ENCODE measurements around the genes STARD4, DCP2 and PGGT1B.

DNA sequence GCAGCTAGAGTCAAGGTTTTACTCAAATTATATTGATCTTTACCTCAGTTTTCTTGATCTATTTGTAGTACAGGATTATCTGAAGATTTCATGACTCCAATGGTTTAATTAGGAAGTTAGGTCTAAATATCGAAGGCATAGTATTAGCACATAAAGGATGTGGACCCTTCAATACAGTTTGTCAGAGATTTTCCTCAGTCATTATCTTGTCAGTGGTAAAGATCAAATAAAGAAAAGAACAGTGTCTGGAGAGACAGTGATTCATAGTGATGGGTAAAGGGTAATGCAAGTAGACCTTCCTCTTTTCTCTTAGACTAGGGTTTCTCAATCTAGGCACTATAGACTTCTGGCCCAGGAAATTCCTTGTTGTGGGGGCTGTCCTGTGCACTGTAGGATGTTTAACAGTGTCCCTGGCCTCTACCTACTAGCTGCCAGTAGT is 6.8 kb downstream of the CAMK4 start:
- RRBS = no CpG with 5 or more reads among the region's 1 CpG

GRCh38 chr5:111511470-111512658 is at the start of gene STARD4:
TSS of gene STARD4 (minus strand) at chr5:111512535.
- RRBS = 1% methylated on average over 8 of the region's 56 CpGs

GRCh38 chr5:111771923-111772365 is 14.9 kb upstream of the NREP start:
- RRBS = no CpG with 5 or more reads among the region's 1 CpG

- RRBS = no CpG with 5 or more reads among the region's 2 CpGs
Observed at GRCh38 chr5:112023620-112024077, 266.7 kb upstream of the NREP start.

- RRBS = no CpG with 5 or more reads among the region's 3 CpGs
Observed at GRCh38 chr5:112109112-112109828, 309.8 kb downstream of the EPB41L4A start.

DNA sequence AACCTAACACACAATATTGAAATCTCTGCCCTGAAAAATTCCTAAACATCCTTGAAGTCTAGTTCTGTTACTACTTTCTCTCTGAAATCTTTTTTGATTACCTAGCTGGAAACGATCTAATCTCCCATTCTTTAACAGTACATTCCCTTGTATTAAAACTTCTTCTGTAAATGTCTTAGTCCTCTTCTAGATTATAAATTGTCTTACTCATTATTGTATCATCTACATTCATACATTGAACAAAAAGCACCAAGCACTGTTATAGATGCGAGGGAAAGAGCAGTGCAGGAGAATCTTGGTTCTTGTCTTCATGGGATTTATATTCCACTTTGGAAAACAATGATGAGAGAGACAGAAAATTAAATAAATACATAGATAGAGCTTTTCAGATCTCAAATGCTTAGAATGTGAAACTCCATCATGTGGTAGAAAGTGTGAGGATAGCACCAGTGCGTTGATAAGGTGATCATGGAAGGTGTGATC is 8.7 kb upstream of the APC start:
- RRBS = no CpG with 5 or more reads among the region's 3 CpGs

DNA sequence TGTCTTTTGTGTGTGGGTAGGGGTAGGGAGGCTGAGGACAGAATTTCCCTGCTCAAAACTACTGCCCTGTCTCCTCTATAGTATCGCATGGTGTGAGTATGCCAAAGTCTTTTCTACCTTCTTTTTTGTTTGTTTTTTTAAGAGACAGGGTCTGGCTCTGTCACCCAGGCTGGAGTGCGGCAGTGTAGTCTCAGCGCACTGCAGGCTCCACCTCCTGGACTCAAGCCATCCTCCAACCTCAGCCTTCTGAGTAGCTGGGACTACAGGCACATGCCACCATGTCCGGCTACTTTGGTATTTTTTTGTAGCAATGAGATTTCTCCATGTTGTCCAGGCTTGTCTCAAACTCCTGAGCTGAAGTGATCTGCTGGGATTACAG is 2.4 kb downstream of the SRP19 start:
- RRBS = no CpG with 5 or more reads among the region's 4 CpGs

- RRBS = no CpG with 5 or more reads among the region's 4 CpGs
Observed at GRCh38 chr5:112883005-112884016, 22.2 kb downstream of the SRP19 start.

- RRBS = 0% methylated on average over 3 of the region's 78 CpGs
Observed at GRCh38 chr5:112976655-112977685, at the start of gene DCP2. TSS of gene DCP2 (plus strand) at chr5:112976798.

DNA sequence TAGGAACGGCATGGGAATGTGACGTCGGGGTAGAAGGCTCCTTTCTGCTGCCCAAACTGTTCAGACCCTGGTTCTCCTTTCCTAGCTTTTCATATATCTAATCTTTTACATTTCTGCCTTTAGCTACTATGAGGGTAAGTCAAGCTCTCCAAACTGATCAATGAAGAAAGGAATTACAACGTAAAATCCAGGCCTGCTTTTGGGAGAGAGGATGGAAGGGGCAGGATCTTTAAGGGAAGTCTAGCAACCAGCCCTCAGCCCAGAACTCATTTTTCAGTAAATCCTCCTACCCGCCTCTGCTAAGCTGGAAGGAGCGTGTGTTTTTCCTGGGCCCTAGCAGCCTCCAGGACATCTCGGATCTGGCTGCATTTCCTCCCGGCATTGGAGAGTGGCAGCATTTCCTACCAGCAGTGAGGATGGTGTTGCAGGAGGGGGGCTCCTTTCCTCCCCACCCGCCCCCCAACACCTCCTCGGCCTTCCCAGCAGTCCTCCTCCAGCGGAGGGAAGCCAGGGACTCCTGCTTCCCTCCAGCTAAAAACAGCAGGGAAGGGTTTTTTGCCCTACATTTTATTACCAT is 54.5 kb downstream of the DCP2 start:
- RRBS = no CpG with 5 or more reads among the region's 11 CpGs

DNA sequence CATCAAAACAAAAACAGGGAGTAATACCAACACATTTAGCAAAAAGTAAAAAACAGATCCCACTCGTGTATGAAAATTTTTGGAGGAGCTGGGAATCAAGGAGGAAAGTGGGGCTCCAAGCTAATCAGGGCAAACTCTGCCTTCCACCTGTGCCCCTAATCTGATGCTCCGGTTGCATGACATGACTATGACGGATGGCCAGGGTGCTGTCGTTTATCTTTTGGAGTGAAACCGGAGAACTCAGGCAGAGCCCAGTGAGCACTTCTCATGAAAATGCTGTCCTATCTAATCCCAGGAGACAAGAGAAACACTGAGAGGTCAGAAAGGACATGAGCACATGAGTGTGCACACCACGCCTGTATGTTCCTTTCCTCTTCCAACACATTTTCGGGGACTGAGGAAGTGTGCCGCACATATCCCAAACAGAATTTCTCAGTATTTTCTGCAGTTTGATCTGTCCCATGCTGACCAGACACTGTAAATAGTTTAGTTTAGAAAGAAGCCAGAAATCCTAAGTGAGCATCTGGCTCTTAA is 217.2 kb downstream of the TSSK1B start:
- RRBS = 70% methylated on average over 2 of the region's 8 CpGs

DNA sequence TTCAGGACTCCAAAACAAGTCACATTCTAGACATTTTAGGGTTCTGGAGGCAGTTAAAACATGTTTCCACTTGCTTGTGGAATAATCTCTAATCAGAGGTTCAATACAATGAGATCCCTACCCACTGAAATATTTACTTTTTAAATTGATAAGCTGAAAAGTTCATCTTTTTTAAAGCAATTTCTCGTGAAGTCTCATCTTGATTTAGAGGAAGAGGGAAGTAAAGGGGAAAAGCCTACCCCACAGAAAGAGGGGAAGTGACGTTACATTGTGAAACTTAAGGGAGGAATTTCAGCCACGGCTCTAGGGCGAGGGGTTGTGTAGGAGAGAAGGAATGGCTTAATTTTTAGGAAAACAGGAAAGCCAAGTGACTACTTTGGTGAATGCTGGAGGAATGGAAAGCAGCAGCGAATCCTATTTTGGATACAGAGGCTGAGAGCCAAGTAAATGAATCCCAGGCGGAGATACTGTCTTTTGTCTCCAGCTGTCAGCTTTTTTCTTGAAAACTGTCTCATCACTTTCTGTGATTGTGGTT is 188.6 kb downstream of the TSSK1B start:
- RRBS = no CpG with 5 or more reads among the region's 6 CpGs

DNA sequence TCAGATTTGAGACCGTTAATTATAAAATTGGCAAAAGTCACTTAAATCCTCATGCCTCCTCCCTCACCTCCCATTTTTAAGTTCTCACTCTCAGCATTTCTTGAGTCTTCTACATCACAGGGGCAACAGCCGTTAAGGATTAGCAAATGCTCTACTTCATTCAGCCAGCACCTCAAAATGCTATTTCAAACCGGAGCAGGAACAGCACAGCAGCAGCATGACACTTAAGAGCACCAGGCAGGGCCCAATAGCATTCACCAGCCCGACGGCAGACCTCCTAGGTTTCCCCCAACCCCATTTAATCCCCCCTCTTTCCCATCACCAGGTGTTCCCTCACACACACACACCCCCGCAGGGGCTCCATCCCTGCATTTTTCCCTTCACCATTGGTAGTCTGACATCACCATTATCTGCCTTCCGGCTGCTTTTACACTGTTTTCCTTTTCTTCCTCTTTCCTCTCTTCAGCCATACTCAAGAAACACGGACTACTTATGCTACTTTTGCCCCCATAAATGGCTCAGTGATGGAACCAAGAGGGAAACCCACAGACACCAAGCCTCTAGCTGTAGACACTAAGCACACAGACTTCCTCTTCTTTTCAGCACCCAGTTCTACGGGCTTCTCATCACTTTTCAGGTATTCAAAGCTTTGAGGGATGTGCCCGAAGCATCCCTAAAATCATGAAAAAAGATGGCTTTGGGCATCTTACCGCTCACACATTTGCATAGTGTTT is 141.7 kb downstream of the TSSK1B start:
- RRBS = no CpG with 5 or more reads among the region's 11 CpGs

DNA sequence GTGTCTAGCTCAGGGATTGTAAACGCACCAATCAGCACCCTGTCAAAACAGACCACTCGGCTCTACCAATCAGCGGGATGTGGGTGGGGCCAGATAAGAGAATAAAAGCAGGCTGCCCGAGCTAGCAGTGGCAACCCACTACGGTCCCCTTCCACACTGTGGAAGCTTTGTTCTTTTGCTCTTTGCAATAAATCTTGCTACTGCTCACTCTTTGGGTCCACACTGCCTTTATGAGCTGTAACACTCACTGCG is 23.1 kb upstream of the TSSK1B start:
- RRBS = no CpG with 5 or more reads among the region's 6 CpGs

GRCh38 chr5:113691084-113691366 is 177.5 kb downstream of the YTHDC2 start:
- RRBS = no CpG with 5 or more reads among the region's 1 CpG

GRCh38 chr5:115171052-115171659 is 1.4 kb upstream of the TRIM36 start:
- RRBS = no CpG with 5 or more reads among the region's 15 CpGs

DNA sequence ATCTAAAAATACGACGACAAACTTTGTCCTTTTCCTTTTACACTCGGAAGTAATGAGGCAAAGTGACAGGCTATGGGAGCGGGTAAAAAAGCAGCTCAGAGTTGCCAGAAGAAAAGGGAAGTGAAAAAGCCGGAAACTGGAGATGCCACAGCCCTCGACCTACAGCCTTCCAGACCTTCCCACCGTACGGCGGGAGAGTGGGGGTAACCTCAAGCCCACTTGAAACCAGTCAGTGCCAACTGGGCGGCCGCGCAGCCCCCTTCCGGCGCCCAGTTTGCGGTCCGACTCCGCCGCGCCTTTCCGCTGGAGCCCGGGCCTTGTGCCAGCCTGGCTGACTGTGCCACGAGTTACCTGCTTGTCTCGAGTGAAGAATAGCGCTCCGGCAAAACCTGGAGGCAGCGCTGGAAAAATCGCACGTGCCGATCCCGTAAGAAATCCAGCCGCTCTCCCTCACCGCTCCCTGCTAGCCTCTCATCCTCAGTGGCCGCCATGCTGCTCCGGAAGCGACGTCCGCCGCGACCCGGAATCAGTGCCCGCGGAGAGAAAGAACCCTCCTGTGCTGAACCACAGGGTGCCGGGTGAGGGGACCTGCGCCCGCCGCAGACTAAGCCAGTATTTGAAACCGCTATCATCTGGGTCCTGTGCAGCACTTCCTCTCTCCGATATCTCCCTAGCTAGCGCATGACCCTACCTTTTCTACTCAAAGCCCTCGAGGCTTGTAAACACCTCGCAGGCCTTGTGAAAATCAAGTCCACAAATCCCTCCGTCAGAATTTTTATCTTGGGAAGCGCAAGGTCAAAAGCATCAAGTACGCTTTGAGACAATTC is at the start of gene PGGT1B:
Gene PGGT1B, minus strand, starts transcription at position 517 of the 827 bp plus-strand sequence.
- RRBS = 2% methylated on average over 17 of the region's 54 CpGs

DNA sequence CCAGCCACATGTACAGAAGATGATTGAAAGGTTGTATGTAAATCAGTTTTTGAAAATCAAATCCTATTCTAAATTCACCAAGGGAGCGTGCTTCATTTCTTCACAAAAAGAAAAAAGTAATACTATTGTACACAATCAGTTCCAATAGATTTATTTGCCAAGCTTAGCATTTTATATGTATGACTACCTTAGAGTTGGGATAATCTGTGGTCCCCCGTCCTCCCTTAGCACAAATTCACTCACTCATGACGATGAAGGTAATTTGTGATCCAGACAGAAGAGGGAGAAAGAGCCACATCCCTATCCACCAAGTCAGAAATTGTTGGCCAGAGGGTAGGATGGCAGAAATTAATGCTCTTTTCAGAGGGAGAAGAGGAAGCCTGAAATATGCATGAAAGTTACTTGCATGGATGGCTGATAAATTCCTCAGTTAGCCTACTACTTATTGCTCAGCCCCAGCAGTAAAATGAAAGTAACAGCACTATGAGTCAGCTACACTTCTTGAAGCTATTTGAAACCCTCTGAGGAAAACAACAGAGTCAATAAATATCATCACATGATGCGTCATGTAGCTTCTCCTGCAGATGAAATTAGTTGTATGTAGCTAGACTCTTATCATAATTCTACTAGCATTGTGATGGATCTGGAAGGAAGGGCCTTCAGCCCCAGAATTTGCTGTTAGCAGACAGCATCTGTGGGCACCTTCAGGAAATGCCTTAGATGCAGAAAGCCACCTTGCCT is 81.0 kb upstream of the CCDC112 start:
- RRBS = no CpG with 5 or more reads among the region's 4 CpGs

GRCh38 chr5:115739651-115740095 is 76.8 kb downstream of the CDO1 start:
- RRBS = no CpG with 5 or more reads among the region's 6 CpGs

GRCh38 chr5:115815338-115815915 is 1.0 kb downstream of the CDO1 start:
- RRBS = 2% methylated on average over 8 of the region's 27 CpGs

All from AG10803 (cell line).